Subcutaneous adipose tissue (tissue), 3 donors: ENCODE measurements around the gene CRIP1.

DNA sequence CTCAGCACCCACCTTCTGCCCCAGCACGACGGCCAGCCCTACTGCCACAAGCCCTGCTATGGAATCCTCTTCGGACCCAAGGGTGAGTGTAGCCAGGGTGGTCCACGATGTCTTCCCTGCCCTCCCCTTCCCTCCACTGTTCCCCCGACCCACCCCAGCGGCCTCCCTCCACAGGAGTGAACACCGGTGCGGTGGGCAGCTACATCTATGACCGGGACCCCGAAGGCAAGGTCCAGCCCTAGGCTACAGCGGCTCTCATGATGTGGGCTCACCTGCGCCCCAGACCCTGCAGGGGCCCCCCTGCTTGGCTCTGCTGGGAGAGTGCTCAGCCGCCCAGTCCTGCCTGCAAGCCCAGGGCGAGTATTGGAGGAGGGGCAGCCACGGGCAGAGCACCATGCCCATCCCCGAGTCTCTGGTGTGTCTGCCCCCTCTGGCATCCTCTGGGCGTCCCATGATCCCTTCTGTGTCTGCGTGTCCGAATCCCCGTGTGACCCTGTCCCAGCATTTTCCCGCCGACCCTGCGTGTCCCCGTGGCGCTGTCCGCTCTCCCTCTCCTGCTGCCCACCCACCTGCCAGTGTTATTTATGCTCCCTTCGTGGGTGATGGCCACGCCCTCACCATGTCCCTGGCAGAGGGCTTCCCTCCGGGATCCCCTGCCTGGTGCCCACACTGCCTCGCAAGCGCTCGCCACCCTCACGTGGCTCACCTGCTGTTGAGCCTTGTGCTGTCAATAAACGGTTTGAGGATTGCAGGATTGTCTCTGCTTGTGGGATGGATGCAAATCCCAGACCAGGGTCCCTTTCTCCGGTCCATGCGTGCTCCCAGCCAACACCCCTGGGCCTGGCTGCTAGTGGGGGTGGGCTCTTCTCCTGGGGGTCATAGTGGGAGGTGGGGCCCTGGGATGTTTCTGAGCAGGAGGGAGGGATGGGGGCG, 5.1 kb downstream of the CRIP2 start:
- PRO-cap = no peak
- RAMPAGE, long total RNA, 3 experiments = no peak in any of the 3 experiments

GRCh38 chr14:105486243-105487343, at the start of gene CRIP1:
Gene CRIP1, plus strand, starts transcription at chr14:105486886.
- PRO-cap = bidirectional peak, plus-strand start at chr14:105487197, minus-strand start at chr14:105487034
- RAMPAGE, long total RNA, 3 experiments = start-site peak on the plus strand in 3 of 3 experiments, at chr14:105486891-105487229 at its widest, 5 to 100 reads per replicate

DNA sequence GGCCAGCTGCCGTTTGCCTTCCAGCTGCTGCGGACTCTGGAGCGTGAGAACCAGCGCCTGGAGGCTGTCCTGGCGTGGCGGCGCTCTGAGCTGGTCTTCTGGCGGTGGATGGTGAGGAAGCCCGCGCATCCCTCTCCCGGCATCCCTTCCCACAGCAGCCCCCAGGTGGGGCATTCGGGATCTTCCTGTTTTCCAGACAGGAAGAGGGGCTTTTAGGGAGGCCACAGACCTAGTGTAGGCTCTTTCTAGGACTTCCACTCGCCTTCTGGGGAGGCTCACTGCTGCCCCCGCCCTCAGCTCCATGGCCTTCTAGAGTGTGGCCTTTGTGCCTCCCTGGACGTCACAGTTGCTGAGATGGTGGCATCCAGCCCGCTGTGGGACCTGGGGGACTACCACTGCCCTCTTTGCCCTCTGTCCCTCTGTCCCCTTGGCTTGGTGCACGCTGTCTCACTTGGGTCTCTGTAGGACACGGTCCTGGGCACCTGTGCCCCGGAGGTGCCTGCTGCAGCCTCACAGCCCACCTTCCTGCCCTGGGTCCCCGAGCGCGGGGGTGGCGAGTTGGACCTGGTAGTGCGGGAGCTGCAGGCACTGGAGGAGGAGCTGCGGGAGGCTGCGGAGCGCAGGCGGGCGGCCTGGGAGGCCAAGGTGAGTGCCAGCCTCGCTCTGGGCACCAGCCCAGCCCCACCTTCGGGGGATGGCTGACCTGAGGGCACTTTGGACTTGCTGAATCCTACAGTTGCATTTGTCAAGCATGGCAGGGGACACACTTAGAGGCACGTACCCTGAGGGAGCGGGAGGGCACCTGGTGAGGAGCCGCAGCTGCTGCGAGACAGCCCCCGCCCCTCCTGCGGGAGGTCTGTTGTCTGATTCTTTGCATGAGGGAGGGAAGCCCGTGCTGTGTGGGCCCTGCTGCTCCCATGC, 6.5 kb downstream of the TEDC1 start:
- PRO-cap = no peak
- RAMPAGE, long total RNA, 3 experiments = no peak in any of the 3 experiments

DNA sequence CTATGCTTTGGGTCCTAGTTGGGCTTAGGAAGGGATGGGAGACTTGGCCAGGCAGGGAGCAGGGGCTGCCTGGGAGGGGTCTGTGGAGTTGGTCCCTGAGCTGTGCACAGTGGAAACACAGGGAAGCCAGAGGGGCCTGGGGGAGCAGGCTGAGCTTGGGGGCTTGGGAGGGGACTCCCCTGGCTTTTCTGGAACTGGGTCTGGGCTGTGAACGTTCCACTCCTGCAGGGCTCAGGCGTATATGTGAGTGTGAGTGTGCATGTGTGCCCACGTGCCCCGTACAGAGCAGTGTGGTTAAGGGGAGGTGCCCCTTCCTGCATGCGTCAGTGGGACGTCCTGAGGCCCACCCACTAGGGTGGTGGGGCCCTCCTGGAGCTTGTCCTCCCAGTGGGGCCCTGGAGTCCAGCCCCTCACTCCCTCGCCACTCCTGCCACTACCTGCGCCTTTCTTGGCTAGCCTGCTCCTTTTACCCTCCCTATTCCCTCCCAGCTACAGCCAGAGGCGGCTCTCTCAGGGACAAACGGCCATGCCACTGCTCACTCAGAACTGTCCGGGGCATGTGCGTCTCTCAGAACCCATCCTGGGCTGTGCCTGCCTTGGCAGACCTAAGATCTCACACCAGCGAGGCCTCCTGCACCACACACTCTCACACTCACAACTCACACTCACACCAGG, 59.8 kb downstream of the TMEM121 start:
- PRO-cap = no peak
- RAMPAGE, long total RNA, 3 experiments = no peak in any of the 3 experiments

- PRO-cap = no peak
- RAMPAGE, long total RNA, 3 experiments = no peak in any of the 3 experiments
These were observed 215.2 kb downstream of the TMEM121 start for GRCh38 chr14:105741425-105742238.

DNA sequence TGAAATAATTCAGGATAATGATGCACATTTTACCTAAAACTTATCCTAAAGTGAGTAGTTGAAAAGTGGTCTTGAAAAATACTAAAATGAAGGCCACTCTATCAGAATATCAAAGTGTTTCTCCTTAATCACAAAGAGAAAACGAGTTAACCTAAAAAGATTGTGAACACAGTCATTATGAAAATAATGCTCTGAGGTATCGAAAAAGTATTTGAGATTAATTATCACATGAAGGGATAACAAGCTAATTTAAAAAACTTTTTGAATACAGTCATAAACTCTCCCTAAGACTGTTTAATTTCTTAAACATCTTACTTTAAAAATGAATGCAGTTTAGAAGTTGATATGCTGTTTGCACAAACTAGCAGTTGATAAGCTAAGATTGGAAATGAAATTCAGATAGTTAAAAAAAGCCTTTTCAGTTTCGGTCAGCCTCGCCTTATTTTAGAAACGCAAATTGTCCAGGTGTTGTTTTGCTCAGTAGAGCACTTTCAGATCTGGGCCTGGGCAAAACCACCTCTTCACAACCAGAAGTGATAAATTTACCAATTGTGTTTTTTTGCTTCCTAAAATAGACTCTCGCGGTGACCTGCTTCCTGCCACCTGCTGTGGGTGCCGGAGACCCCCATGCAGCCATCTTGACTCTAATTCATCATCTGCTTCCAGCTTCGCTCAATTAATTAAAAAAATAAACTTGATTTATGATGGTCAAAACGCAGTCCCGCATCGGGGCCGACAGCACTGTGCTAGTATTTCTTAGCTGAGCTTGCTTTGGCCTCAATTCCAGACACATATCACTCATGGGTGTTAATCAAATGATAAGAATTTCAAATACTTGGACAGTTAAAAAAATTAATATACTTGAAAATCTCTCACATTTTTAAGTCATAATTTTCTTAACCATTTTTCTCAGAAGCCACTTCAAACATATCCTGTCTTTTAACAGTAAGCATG, 335.5 kb downstream of the TMEM121 start:
- PRO-cap = no peak
- RAMPAGE, long total RNA, 3 experiments = no peak in any of the 3 experiments

DNA sequence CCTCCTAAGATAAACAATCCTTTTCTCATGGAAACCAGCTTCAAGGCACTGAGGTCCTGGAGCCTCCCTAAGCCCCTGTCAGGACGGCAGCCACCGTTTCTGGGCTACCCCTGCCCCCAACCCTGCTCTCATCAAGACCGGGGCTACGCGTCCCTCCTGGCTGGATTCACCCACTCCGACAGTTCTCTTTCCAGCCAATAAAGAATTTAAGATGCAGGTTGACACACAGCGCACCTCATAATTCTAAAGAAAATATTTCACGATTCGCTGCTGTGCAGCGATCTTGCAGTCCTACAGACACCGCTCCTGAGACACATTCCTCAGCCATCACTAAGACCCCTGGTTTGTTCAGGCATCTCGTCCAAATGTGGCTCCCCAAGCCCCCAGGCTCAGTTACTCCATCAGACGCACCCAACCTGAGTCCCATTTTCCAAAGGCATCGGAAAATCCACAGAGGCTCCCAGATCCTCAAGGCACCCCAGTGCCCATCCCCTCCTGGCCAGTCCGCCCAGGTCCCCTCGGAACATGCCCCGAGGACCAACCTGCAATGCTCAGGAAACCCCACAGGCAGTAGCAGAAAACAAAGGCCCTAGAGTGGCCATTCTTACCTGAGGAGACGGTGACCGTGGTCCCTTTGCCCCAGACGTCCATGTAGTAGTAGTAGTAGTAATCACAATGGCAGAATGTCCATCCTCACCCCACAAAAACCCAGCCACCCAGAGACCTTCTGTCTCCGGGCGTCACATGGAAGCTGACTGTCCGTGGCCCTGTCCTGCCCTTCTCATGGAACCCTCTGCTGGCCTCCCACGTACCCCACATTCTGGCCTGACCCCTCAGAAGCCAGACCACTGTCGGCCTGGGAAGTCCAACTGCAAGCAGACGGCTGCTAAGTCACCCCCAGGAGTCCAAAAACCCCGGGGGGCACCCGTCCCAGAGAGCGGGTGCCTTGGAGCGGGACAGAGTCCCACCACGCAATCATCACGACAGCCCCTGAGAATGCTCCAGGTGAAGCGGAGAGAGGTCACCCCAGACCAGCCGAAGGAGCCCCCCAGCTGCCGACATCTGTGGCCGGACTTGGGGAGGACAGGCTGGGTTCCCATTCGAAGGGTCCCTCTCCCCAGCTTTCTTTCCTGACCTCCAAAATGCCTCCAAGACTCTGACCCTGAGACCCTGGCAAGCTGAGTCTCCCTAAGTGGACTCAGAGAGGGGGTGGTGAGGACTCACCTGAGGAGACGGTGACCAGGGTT, 336.6 kb downstream of the TMEM121 start:
- PRO-cap = no peak
- RAMPAGE, long total RNA, 3 experiments = no peak in any of the 3 experiments

DNA sequence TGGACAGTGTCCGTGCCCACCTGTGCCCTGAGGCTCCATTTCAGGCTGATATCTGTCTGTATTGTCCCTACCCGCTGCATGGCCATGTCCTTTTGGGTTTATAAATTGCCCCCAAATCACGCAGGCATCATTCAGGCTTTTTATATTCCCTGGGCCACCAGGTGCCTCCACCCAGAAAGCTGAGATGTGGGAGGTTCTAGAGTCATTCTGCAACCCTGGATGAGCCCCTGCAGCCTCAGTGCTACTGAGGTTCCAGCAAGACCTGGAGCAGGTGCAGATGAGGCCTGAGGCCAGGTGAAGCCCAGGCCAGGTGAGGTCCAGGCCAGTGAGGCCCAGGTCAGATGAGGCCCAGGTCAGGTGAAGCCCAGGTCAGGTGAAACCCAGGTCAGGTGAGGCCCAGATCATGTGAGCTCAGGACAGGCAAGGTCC, 388.2 kb downstream of the TMEM121 start:
- PRO-cap = no peak
- RAMPAGE, long total RNA, 3 experiments = no peak in any of the 3 experiments

GRCh38 chr14:105917768-105918551, 391.6 kb downstream of the TMEM121 start:
- PRO-cap = no peak
- RAMPAGE, long total RNA, 3 experiments = no peak in any of the 3 experiments

GRCh38 chr14:106038184-106038469, 511.7 kb downstream of the TMEM121 start:
- PRO-cap = no peak
- RAMPAGE, long total RNA, 3 experiments = no peak in any of the 3 experiments

- PRO-cap = no peak
- RAMPAGE, long total RNA, 3 experiments = start-site peak on the minus strand in 1 of 3 experiments, at chr14:106062676-106062683 at its widest, 151 reads per replicate
These were observed 536.1 kb downstream of the TMEM121 start for GRCh38 chr14:106062283-106063005.

DNA sequence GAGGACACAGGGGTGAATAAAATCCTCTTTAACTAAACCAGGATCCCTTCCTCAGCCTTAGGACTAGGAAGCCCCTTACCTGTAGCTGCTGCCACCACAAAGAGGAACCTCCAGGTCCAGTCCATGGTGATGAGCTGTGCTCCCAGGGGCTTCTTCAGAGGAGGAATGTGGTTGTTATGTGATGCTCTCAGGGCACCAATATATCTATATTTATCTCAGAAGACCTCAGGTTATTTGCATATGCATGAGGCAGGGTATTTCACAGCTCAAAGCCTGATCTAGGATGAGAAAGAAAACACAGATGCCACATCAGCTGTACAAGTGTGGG, 1188.6 kb downstream of the TMEM121 start:
- PRO-cap = no peak
- RAMPAGE, long total RNA, 3 experiments = start-site peak on the minus strand in 1 of 3 experiments, centred at position 167 of the sequence, 14 reads per replicate